Mammary epithelial cell (primary cell): ENCODE results near the genes CIPC and TMEM63C.

DNA sequence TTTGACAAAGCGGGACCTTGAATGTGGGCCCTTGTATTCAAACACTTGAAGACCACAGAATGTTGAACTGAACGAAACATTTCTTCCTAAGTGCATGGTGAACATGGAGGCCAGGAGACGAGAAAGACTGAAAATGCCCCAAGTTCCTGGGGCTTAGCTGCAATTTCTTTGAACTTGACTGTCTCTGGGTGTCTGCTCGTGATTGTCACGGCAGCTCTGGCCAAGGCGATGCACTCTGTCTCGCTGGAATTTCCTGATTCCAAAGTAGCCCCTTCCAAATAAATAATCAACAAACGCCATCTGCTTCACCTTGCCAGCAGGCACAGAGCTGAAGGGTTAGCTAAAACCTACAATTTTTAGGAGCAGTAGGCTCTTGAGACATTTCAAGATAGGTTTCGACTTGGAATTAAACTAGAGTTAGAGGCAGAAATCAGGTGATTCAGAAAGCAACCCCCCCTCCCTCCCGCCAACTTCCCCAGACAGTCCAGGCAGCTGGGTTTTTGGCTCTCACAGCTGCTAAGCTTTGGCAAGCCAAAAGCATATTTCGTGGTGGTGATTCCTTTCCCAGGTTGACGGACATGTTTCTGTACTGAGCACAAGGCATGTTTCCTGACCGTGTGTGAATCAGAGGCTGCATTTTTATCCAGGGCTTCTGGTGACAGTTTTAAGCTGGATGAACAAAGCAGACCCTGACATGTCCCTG is 13.5 kb upstream of the IRF2BPL start:
- CAGE, long polyA plus RNA: no peak
- RRBS: no CpG with 5 or more reads among the region's 13 CpGs

DNA sequence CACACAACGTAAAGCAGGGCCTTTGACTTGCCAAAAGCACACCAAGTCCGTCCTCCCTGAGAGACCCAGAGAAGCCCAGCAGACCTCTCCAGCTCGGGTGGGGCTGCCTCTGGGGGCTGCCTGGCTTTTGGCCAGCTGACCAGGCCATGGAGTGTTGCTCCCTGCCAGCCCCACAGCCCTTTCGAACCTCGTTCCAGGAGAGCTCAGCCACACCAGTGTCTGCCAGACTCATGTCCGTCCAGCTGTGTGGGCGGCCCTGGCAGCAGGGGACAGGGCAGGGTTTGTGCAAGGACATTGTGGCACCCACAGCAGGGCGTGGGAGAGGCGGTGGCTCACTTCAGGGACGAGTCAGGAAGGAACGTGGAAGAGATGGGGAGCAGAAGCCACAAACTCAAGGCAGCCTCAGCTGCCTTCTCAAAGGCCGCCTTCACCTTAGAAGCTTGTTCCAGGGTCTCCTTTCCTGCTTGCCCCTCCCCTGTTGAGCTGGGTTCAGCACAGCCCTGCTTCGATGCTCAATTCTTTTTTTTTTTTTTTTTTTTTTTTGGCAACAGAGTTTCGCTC is 22.7 kb upstream of the IRF2BPL start:
- CAGE, long polyA plus RNA: no peak
- RRBS: no CpG with 5 or more reads among the region's 14 CpGs

GRCh38 chr14:77097419-77098583 is at the start of gene CIPC:
TSS of gene CIPC (plus strand) at chr14:77098258.
- CAGE, long polyA plus RNA: no peak
- RRBS: under 1% methylated on average over 33 of the region's 102 CpGs

GRCh38 chr14:77098584-77099244 is 656 bp downstream of the CIPC start:
- CAGE, long polyA plus RNA: no peak
- RRBS: 1% methylated on average over 3 of the region's 18 CpGs

DNA sequence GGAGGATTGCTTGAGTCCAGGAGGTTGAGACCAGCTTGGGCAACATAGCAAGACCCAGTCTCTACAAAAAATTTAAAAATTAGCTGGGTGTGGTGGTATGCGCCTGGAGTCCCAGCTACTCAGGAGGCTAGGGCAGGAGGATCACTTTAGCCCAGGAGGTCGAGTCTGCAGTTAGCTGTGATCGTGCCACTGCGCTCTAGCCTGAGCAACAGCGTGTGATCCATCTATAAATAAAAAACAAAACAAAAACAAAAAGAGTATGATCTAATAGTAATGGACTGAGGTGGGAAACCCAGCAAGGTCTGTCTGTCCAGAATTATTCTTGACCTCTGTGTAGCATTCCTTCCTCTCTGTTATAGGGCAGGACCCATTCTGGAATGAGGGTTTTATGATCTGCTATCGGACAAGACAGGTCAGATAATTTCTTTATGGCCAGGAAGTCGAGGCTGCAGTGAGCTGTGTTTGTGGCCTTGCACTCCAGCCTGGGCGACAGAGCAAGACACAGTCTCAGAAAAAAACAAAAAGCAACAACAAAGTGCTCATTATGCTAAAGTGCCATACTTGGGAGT is 3.9 kb downstream of the CIPC start:
- CAGE, long polyA plus RNA: no peak
- RRBS: no CpG with 5 or more reads among the region's 8 CpGs

DNA sequence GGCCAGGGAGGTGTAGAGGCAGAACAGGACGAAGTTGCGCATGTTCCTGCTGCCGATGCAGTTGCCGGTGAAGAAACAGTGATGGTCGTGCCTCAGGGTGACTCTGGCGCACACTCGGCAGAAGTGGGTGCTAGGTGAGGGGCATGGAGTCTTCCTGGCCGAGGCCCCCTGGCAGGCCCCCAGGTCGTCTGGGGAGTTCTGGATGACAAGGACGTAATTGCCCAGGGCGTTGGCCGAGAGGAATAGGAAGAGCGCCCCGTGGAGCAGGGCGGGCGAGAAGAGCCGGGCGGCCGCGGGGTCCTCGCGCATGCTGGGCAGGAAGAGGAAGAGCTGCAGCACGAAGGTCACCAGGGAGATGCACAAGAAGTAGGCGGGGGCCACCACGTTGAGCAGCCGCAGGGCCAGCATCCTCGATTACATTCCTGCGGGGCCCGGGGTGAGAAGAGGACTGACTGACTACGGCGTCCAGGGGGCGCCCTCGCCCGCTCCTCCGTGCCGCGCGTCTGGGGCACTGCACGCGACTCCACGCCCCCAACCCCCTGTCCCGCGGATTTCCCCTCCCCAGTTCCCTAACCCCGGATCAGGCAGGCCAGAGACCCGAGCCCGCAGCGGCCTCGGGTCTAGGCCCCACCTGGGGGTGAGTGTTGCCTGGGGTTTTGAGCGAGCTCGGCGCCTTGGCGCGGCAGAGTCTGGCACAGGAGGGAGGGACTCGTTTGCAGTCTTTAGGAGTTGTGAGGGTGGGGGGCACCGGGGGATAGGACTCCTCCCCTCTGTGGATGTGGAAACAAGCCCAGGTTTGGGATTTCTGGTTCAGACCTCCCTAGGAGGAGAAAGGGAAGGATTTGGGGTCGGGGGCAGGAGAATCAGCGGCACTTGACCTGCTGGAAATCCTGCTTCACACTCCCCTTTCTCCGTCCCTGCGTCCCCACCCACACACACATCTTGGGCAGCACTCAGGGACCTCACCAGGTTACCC is 2.0 kb downstream of the ZDHHC22 start:
- CAGE, long polyA plus RNA: no peak
- RRBS: 21% methylated on average over 3 of the region's 59 CpGs

GRCh38 chr14:77181277-77182449 is at the start of gene TMEM63C:
TSS of gene TMEM63C (plus strand) at chr14:77181798.
- CAGE, long polyA plus RNA: no peak
- RRBS: 3% methylated on average over 12 of the region's 52 CpGs

DNA sequence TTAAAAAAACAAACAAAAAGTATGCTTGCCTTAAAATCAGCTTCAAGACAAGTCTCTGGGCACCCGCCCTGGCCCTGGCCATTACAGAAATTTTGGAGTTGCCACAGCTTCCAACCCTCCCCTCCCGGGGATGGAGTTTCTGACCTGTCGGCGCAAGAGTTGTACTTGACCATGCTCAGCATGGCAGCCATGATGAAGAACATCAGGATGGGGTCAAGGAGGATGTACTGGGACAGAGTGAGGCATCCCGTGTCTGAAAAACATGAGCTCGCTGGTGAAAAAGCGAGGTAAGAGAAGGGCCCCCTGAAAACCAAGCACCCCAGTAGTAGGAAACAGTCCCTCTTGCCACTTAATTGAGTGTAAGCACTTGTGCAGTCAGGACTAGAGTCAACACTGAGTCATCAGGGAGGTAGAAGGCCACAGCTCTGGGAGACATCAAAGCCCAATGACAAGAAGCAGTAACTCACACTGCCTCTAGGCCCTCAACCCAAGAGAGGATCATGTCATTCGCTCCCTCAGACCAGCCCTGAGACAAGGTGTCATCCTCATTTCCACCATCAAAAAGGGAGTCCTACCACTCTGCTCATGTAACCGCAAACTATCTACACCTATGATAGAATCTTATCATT is 17.9 kb downstream of the POMT2 start:
- CAGE, long polyA plus RNA: no peak
- RRBS: no CpG with 5 or more reads among the region's 9 CpGs

DNA sequence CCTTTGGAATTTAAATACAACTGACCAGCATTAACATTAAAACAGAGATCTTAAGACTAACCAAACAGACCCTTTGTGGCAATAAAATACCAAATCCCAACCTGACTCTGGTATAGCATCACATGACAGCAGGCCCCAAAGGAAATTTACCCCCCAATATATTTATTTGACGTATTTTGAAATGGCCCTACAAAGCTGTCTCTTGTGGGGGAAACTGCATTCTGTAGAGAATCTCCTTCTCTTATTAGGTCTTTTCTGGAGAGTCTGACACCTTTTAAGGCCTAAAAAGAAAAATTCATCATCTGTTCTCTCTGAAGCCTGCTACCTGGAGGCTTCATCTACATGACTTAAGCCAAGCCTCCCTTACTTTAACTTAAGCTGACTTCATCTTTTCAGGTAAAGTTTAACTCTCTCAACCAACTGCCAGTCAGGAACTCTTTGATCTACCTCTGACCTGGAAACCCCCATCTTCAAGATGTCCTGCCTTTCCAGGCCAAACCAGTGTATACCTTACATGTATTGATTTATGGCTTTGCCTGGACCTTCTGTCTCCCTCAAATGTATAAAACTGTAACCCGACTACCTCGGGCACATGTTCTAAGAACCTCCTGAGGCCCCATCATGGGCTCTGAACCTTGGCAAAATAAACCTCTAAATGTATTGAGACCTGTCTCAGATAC is 17.4 kb downstream of the GSTZ1 start:
- CAGE, long polyA plus RNA: no peak
- RRBS: no CpG with 5 or more reads among the region's 3 CpGs

DNA sequence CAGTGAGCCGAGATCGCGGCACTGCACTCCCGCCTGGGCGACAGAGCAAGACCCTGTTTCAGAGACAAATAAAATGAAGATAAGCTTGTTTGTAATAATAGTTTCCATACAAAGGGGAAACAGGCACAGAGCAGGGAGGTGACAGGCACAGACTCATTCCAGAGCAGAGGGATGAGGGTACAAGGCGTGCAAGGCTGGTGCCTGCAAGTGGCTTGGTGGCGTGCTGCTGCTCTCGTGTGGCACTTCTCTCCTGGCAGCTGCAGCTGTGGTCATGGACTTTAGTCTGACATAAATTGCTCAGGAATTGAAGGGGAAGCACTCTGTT is 17.2 kb downstream of the ADCK1 start:
- CAGE, long polyA plus RNA: no peak
- RRBS: no CpG with 5 or more reads among the region's 8 CpGs

DNA sequence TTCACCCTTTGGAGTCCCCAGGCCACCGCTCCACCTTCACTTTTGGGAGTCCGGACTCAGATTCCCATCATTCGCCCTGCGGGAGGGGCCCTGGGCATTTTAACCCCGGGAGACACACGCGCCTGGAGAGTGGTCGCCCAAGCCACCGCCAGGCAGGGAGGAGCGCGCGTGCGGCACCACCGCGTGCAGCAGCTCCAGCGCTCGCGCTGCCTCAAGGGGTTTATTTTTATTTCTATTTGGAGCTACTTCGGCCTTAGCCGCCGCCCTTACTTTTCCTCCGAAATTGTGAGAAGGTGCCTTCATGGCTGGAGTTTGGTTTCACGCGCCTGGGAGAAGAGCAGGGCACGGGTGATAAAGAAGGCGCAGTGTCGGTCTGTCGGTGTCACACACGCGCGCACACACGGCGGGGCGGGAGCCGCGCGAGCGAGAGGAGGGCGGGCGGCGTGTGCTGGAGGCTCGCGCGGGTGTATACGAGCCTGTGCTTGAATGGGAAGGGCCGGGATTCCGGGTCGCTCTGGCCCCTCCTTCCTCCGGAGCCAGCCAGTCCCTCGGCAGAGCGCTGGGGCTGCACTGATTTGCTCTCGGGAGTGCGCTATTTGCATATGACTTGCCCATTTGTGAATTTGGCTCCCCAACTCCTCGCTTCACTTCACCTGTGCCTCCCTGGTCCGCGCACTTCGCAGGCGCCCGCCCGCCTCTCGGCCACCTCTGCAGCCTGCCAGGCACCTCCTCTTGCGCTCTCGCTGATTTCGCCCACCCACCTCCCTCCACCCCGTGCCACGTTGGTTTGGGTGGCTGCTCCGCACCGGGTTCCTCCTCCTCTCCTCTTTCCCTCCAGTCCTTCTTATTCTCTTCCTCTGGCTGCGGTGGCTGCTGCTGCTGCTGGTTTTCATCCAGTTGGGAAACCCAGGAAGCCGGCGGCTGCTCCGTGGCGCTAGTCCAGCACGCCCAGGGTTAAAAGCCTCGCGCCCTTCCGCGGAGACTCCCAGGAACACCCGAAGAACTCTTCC is 932.3 kb downstream of the DIO2 start:
- CAGE, long polyA plus RNA: no peak
- RRBS: 1% methylated on average over 5 of the region's 79 CpGs

GRCh38 chr14:79705549-79705875 is 505.8 kb downstream of the DIO2 start:
- CAGE, long polyA plus RNA: no peak
- RRBS: no CpG with 5 or more reads among the region's 6 CpGs

DNA sequence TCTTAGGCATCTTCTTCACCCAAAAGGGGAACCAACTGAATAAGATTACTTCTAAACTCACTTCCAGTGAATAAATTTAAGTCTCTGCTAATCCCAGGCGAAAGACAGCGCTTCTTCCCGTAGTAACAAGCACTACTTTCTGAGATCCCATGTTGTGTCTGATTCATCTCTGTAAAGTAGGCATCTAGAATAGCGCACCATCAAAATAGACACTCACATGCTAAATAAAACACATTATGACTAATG is 15.2 kb downstream of the GTF2A1 start:
- CAGE, long polyA plus RNA: no peak
- RRBS: no CpG with 5 or more reads among the region's 4 CpGs

- CAGE, long polyA plus RNA: no peak
- RRBS: no CpG with 5 or more reads among the region's 6 CpGs
These were observed 82.6 kb upstream of the GTF2A1 start for GRCh38 chr14:81303165-81303887.

- CAGE, long polyA plus RNA: no peak
- RRBS: no CpG with 5 or more reads among the region's 8 CpGs
These were observed 23.4 kb upstream of the STON2 start for GRCh38 chr14:81423488-81424053.

- CAGE, long polyA plus RNA: no peak
- RRBS: no CpG with 5 or more reads among the region's 5 CpGs
These were observed 648 bp upstream of the SEL1L start for GRCh38 chr14:81534388-81534614.

DNA sequence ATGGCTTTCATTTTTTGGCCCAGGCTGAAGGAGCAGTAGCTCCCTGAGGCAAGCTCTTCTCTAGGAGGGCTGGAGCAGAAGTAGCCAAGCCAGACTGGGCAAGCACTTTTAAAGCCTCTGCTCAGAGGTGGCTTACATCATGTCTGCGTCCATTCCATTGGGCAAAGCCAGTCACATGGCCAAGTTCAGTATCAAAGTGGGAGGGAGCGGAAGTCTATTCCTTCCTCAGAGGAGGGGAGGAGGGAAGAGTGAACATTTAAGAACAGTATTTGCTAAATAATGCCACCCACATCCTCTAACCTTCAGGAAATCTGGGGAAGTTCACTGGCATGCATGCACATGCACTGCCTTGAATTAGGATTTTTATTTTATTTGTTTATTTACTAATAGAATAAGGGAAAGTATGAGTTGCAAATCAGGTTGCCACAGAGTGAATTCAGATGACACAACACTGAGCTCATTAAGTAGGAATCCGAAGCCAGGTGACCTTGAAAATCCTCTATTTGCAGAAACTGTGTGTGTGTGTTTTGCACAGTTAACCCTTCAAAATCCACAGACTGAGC is 122.1 kb upstream of the SEL1L start:
- CAGE, long polyA plus RNA: no peak
- RRBS: no CpG with 5 or more reads among the region's 3 CpGs

- CAGE, long polyA plus RNA: no peak
- RRBS: no CpG with 5 or more reads among the region's 3 CpGs
These were observed 1541.7 kb upstream of the FLRT2 start for GRCh38 chr14:83988301-83988634.

- CAGE, long polyA plus RNA: no peak
- RRBS: no CpG with 5 or more reads among the region's 1 CpG
These were observed 166.2 kb upstream of the FLRT2 start for GRCh38 chr14:85363799-85364055.

- CAGE, long polyA plus RNA: no peak
- RRBS: no CpG with 5 or more reads among the region's 2 CpGs
These were observed 23.1 kb downstream of the FLRT2 start for GRCh38 chr14:85552843-85553579.